ENCODE measurements around a stretch of chr3.

- PRO-cap = no peak
These were observed 47.0 kb downstream of the CAPN7 start for GRCh38 chr3:15252786-15253692.

DNA sequence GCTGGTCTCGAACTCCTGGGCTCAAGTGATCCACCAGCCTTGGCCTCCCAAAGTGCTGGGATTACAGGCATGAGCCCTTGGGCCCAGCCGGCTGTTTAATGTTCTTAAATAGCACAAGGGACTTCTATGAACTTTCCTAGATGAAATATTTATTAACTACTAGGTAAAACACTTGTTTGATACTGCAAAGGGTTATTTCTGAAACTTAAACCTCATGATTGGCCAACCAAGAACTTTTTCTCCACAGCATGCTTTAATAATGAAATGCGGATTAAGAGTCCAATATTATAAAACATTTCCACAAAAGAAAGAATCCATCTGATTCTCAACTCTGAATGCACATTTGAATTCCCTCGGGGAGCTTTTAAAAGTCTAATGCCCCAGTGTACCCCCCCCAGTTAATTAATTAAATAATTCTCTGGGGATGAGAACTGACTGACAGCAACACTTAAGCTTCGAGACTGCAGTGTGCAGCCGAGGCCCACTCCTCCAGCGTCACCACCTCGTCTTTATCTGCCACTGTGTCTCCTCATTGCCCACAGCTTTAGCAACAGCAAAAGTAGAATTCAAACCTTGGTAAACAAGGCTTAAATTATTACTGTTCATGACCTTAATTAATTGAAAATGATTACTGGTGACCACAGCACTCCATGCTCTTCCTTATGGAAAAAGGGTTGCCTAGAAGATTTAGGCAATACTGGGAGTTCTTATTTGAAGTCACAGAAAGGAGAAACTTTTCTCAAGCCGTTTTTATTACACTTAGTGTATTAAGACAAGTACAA, 48.3 kb downstream of the CAPN7 start:
- PRO-cap = no peak

- PRO-cap = no peak
These were observed 63.0 kb downstream of the SH3BP5 start for GRCh38 chr3:15269105-15270019.

DNA sequence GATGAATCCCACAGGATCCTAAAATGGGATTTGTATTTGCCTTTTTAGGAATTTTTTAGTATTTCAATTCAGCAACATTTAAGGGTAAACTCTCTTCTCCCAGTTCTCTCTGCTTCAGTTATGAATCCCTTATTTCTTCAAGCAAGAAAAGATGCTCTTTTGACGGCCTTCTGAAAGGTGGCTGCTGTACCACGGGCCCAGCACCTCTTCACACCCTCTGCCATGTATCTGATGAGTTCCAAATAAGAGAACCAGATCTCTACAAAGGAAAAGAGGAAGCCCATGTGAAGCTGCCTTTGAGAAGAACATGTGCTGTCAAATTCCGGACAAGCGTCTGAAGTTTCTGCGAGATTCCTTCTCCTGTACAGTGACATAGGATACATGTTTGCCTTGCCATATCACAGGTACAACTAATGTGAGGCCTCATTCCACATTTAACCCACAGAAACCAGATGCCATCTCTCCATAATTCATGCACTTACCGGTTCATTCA, 59.2 kb downstream of the SH3BP5 start:
- PRO-cap = no peak

DNA sequence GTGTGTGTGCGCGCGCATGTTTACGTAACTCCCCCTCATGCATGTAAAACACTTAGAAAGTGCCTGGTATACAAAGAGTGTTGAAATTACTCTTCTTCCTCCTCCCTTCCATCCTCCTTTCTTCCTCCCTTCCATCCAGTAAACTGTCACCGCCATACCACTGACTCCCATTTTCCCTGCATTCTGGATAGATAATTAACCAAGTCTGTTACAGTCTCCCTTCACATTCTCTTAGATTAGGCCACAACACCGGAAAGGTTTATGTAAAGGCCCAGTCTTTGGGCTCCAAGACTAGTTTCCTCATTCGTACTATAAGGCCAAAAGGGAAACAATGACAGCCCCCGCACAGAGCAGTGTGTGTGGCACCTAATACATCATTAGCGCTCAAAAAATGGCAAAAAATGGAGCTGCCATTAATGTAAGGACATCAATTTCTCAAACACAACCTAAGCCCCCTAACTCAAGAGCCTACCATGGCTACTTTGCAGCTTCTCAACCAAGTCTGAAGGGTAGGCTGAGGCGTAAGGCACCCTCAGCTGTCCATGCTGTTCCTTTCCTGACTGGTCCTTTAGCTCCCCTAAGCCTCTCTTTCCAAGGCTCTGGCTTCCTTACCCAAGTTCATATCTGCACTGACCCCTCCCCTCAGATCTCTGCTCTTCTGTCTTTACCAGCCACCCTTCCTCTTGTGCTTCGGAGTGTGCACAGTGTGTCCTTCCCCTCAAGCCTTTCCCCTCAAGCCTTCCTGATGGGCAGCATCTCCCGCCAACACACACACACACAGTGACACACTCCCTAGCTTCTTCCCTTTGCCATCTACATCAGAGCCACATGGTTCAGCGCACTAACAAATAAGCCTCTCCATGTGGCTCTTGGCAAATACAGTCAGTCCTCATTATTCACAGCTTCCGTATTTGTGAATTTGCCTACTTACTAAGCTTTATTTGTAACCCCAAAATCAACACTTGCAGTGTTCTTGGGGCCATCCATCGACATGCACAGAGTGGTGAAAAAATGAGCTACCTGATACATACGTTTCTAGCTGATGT, 37.7 kb downstream of the SH3BP5 start:
- PRO-cap = no peak

DNA sequence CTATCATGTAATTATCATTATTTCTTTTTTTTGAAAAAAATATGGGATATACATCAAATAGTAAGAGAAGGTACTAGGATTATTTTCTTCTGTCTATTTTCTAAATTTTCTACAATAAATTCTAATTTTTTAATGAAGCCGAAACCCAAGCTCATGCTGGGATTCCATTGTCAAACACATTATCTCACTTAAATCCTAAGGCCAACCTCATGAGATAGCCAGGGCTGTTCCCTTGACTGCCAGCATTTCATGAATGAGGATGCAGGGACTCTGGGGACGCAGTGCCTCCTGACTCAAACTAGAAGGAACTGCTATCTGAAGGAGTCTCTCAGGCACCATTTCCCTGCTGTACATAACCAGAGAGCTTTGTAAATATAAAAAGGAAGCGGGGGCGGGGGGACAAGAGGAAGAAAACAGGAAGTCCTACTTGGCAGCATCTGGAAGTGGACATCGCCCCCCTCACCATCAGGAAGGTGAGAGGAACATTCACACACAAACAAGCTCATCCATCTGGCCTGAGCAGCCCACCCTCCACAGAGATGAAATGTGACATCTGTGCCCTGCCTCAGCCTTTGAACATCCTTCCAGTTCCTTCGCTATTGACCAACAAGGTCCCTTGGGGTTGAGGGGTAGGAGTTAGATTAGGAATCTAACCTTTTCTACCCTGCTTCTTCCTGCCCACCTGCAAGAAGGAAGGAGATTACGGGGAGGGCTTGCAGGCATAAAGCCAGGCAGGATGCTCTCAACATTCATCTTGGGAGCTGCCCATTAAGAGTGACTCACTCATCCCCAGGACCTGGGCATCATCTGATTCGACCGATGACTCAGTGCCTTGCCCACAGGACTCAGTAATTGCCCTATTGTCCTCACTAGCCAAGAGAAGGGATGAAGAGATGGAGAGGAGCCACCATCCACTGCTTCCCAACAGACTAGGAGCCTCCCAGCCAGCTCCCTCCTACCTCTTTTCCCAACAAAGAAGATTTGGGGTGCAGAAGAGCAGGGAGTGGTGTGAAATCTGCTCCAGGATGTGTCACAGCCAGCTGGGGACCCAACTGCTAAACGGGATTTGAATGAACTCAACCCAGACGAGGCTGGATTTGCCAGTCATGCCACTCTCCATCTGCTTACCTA, 31.9 kb downstream of the SH3BP5 start:
- PRO-cap = no peak

- PRO-cap = no peak
These were observed 28.4 kb upstream of the SH3BP5 start for GRCh38 chr3:15360625-15361265.

GRCh38 chr3:15426777-15427226, 542 bp downstream of the METTL6 start:
- PRO-cap = no peak

GRCh38 chr3:15635935-15636886, 34.7 kb downstream of the BTD start:
- PRO-cap = no peak

DNA sequence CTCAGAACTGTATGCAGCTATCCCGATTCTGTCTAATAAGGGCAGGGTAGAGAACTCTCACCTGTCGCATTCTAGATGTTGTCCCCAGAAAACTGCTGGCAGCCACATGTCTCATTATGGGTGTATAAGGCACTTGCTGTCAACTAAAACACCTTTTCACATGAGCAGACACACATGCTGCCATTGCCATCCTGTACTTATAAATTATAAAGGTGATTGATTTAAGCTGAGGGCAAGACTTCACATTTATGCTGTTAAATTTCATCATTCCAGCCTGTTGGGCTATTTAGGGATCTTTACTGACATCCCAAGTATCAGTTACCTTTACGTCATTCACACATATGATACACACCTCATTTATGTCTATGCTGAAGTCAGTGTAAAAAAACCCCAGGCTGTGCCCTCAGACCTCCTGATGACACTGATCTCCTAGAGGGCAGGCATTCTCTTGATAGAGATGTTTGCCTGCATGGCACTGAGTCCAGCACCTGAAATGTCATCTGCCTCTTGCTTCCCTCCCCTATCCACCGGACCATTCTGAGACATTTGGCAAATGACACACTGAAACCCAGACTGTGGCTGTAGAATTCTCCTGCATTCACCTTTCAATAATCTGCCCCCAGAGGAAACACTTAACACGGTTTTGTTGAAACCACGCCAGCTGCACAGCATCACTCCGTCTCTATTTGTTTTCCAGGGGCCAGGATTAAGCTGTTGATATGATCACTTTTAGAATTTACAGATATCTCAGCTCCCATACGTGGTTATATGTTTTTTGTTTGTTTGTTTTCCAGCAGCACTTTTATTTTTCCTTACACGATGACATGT, 35.9 kb downstream of the BTD start:
- PRO-cap = no peak

DNA sequence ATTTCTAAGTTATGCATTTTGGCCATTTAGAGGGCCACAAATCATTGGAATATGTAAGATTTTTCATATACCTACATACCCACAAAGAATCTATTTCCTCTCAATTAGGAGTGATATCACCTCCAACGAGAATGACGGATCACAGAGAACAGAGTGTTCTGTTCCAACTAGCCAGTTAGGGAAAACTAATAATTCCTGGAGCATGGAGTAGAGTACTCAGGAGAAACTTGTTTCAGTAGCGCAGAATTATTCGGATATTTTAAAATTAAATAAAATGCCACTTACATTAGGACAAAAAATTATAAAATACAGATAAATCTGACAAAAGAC, 15.8 kb downstream of the ANKRD28 start:
- PRO-cap = no peak

DNA sequence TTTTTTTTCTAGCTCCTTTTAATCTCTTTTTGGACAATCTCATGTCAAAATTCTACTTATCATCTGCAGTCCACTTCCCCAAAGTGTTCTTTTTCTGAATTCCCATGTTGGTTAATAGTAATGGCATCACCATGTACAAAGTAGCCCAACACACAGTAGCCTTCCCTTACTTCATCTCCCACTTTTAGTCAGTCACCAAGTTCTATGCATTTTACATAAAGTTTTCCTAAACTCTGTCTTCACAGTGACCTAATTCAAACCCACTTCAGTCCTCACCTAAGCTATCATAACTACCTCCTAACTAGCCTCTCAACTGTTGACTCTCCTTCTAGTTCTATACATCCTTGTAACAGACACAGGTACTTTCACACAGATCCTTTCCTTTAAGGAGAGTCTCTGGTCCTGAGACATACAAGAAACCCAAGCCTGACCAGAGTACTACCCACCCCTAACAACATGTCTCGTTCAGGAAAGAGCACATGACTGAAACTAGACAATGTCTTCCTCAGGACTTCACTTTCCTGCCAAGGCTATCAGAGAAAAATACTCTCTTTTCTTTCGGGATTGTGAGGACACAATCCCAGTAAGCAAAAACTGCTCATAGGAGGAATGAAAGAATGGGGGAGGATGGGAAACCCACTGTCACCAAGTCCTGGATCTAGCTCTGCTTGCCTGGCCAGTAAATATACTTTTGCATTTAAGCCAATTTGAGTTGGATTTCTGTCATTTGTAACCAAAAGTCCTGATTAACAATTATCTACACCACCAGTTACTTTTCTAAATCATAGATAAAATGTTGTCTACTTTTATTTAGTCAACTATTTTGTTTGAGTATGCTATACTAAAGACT, 11.4 kb upstream of the ANKRD28 start:
- PRO-cap = no peak

DNA sequence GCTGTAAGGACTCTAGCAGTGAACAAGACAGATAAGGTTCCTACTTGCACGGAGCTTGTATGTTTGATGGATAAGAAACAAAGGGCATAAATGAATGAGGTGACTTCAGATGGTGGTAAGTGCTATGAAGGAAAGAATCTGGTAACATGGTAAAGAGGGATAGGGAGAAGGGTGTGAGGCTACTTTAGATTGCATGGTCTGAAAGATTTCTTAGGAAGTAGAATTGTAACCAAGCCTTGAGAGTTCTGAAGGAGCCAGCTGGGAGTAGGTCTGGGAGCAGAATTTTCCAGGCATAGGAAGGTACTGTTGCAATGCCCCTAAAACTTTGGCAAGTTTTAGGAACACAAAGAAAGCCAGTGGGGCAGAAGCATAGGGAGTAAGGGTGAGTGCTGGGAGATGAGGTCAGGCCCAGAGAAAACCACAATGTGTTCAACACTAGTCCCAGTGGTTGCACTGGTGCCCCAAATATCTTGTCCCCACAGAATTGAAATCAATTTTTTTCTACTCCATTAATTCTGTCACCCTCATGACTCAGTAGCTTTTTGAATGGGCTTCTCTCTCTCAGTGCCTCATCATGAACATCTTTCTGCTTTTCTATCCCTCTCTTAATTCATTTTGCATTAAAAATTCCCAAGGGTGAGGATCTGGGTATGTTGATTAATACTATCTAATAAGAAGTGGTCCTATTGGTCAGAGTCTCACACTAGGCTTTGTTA, 120.7 kb upstream of the GALNT15 start:
- PRO-cap = no peak

DNA sequence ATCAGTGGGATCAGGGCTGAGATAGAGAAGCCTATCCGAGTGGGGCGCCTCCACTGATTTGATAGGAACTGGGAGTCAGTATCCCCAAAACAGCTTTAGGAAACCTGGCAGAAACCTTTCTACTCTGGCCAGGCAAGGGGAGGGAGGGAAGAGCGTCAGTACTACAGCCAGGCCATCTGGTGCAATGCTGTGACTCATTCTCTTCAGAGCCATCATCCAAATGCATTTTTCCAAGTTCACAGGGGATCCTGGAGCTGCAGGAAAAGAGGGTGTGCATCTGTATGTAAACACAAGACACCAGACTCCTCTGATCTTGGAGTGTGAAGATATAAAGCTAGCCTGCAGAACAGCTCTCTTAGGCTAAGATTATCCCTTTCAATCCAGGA, 9.2 kb downstream of the GALNT15 start:
- PRO-cap = no peak

DNA sequence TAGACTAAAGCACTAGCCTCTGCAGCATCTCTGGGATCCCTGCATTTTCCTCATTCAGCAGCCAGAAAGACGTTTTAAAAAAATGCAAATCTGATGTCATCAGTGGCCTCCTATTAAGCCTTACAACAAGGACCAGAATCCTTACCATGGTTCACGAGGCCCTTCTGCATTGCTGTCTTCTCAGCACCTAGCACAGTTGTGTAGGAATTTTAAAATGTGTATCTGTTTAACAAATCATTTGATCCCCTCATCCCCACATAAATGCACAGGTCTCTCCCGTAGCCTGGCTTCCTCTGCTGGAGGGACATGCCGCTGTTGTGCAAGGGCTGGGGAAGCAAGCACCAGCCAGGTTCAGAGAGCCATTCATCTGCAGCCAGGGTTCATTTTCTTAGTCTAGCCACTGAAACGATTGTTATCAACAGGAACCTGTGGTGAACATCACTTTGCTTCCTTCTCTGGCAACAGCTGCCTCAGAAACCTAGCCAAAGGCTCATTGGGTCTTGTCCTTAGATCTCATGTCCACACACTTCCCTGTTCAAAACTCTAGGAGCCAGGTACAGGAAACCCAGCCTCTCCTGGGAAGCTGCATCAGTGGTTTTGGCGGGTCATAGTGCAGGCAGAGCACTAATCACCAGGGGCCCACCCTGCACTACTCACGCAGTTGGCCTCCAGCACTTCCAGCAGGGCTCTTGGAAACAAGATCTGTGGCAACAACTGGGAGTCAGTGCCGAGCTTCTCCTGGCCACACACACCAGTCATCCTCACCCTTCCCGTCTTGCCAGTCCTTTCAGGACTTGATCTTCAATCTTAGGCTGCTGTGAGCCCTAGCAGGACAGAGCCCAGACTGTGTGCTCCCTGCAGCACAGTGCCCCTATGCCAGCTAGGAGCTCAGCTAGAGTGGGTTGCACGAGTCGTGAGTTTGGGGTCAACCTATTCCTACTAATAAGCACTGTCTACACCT, 47.0 kb downstream of the OXNAD1 start:
- PRO-cap = no peak

DNA sequence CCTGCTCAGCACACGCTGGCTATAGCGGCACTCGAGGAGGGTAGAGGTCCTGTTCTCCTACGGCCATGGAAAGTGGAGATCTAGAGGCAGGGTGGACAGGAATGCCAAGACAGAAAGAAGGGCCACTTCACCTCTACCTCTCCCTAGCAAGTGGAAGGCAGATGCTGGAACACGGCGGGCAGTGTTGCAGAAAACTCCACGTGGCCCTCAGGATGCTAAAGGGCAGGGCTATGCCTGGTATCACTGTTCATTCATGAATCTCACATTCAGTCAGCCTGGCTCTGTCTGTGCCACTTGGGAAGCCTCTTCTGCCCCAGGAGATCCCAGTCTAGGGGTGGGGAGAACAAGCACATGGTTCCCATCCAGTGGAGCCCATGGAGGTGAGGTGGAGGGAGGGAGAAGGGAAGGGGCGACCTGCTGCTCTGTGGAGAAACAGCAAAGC, 71.0 kb downstream of the OXNAD1 start:
- PRO-cap = no peak

GRCh38 chr3:16467370-16467897, 46.1 kb downstream of the RFTN1 start:
- PRO-cap = no peak

DNA sequence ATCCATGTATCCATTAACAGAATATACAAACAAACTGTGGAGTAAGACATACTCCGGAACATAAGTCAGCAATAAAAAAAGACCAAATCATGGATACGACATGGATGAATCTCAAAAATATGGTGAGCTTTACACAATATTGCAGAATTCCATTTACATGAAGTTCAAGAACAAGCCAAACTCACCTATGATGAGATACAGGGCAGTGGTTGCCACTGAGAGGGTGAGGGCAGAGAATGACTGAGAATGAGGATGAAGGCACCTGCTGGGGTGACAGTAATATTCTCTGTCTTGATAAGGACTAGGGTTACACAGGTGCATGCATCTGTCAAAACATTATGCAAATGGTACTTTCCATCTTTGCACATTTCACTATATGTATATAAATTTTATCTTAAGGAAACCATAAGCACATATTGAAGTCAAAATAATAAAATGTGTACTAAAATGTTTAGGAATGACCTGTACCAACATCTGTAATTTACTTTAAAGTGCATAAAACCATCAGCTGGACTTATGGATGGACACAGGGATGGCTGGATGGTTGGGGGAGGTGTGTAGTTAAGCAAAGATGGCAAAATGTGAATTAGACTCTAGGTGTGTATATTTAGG, 2.5 kb downstream of the RFTN1 start:
- PRO-cap = no peak

- PRO-cap = no peak
These were observed 136.7 kb upstream of the DAZL start for GRCh38 chr3:16741959-16742355.

DNA sequence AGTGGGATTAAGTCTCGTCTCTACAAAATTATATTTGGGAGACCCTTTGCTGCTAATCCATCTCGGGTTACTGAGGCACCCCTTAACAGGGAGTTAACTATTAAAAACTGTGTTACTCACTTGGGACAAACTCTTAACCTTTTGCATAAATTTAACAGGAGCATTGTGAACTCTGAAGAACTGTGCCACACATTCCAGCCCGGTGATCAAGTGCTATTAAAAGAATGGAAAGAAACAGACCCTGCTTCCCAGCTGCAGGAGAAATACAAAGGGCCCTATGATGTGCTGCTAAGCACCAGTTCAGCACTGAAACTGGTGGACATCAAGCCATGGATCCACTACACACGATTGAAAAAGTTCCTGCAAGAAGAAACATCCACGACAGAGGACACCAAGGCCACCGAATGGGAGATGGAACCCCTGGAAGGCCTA, 114.8 kb upstream of the PLCL2 start:
- PRO-cap = no peak

All from ileum (tissue), 1 donor.